Melanocyte of skin (primary cell): Measurements from ENCODE around the genes ARHGEF3 and ARF4.

DNA sequence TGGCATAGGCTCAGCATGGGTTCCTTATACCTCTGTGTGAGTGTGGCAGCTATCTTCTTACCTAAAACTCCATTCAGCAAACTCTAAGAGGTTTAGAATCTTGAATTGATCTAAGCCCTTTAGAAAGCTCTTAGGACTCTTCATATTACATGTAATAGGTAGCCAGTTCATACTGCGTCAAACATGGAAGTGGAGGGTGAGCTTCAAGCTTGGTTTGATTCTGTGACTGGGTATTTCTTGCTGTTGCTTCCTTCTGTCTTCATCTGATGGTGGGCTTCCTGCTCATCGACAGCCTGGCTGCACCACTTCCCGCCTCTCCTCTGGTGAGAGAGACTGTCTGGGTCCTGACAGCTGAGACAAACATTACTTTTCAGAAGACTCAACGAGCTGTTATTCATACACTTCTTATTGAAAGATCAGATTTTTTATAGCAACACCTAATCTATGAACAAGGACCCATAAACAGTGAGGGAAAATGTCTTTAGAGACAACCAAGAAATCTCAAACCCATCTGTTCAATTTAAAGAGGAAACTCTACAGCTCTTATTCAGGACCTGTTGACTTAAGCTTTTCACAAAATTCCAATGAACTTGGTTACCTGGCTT lies 19.4 kb upstream of the TKT start:
- CAGE, long polyA plus RNA, 2 experiments: no peak in any of the 2 experiments

- CAGE, long polyA plus RNA, 2 experiments: no peak in any of the 2 experiments
Measured at GRCh38 chr3:53633237-53633806, 138.9 kb downstream of the CACNA1D start.

GRCh38 chr3:53665793-53666851 lies 171.7 kb downstream of the CACNA1D start:
- CAGE, long polyA plus RNA, 2 experiments: no peak in any of the 2 experiments

GRCh38 chr3:54017076-54017275 lies 105.4 kb upstream of the CACNA2D3 start:
- CAGE, long polyA plus RNA, 2 experiments: no peak in any of the 2 experiments

- CAGE, long polyA plus RNA, 2 experiments: no peak in any of the 2 experiments
Measured at GRCh38 chr3:55468154-55469238, 18.6 kb downstream of the WNT5A start.

GRCh38 chr3:55620368-55620997 lies 133.4 kb upstream of the WNT5A start:
- CAGE, long polyA plus RNA, 2 experiments: no peak in any of the 2 experiments

GRCh38 chr3:56365797-56366219 lies 102.5 kb downstream of the ERC2 start:
- CAGE, long polyA plus RNA, 2 experiments: no peak in any of the 2 experiments

GRCh38 chr3:56557334-56558420 lies 702 bp downstream of the CCDC66 start:
- CAGE, long polyA plus RNA, 2 experiments: no peak in any of the 2 experiments

DNA sequence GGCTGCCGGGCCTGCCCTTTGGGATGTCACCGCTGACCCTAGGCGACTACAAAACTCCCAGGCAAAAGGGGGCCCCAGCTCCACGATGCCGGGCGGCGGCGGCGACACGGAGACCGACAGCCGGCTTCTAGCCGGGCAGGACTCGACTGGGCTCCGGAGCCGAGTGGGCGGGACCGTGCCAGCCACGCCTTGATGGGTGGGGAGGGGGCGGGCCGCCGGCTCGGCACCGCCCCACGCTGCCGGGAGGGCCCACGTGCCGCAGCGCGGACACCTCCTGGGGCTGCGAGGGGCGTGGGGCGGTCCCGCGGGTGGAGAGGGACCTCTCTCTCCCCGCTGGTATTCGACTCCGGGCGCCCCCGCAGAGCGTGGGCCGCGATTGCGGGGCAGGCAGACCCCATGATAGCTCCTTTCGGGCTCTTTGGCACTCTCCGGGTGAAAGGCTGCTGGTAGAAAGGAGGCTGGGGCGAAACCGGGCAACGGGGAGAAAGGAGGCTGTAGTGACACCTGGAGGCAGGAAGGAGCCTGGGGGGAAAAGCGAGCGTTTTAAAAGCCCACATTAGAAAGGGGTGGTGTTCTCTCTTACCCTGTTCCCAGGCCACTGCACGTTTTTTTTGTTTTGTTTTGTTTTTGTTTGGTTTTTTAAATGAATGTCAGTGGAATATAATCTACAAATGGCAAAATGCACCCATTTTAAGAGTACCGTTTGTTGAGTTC lies at the start of gene ARHGEF3:
ARHGEF3 (minus strand) TSS at position 148 of the 714 bp plus-strand sequence.
- CAGE, long polyA plus RNA, 2 experiments: no peak in any of the 2 experiments

GRCh38 chr3:57061886-57062698 lies 1.6 kb downstream of the SPATA12 start:
- CAGE, long polyA plus RNA, 2 experiments: no peak in any of the 2 experiments

- CAGE, long polyA plus RNA, 2 experiments: no peak in any of the 2 experiments
Measured at GRCh38 chr3:57079148-57079628, 18.7 kb downstream of the SPATA12 start.

DNA sequence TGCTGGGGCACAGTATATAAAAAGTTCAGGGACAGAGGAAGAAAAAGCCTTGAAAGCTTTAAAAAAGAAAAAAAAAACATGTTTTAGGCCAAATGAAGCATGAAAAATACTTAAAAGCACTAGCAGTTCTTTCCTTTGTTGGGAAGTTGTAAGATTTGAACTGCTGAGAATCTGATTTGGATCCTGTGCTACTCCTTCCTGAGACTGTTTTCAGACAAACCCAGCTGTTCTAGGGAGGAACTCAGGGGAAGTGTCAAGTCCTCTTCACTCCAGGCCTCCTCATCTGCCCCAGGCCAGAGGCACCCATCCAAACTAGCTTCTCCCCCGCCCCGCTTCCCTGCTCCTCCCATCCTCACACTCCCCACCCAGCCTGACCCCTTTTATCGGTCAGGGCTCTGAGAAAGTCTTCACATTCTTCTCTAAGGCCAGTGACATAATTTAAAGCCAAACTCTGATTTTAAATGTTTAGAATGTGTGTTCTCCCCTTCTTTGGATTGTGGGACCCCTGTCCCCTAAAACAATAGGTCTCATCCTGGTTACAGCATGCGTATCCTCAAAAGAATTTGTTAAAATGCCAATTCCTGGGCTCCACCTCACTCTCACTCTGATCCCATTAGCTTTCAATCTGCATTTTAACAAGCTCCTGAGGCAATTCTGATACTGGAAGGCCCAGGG lies 4.8 kb downstream of the IL17RD start:
- CAGE, long polyA plus RNA, 2 experiments: no peak in any of the 2 experiments

DNA sequence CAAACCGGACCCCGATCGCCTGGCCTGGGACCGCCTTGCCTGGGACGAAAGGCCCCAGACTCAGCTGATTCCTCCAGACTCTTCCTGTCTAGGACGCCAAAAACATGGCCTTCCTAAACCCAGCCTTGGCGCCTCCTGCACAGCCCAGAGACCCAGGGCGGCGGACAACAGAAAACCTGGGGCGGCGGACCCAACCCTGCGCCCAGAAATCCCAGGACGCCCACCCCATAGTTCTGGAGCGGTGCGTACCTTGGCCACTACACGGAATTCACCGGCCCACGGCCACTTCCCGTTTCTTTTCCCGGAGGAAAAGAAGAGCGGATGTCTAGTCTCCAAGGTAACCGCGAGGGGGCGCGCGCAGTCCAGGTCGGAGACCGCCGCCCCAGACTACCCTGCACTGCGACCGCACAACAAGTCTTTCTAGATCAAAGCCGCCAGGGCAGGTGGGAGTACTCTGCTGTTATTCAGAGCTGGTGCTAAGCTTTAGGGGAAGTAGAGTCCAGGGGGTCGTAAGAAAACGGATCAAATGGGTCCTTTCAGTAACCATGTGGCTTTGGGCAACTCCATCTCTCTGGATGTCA lies 4.9 kb upstream of the IL17RD start:
- CAGE, long polyA plus RNA, 2 experiments: no peak in any of the 2 experiments

DNA sequence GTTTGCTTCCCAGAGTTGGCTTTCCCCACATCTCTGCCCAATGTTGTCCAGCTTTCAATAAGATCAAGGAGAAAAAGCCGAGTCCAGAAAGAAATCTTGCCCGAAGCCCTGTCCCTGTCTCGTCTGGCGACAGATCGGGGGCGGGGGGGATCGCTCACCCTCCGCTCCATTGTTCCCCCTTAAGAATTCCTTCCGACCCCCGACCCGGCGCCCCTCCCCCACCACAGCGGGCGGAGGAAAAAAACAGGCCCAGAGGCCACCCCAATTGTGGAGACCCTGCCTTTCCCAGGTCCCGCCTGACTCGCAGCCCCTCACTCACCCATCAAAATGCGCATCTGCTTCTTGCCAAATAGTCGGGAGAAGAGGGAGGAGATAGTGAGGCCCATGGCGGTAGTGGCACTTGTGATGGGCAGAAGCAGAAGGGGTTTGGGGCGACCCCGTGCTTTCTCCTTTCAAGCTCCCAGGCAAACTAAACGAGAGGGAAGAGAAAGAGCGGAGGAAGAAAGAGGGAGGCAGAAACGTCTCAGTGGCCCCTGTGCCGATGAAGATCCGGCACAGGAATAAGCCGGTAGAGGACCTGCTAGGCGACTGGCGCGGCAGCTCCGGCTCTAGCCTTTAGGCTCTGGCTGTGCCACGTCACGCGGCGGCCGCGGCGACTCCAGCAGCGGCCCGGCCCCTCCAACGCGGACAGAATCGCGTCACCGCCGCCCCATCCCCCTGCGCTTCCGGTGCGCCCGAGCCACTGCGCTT lies at the start of gene ARF4:
ARF4 (minus strand) TSS at position 590 of the 750 bp plus-strand sequence.
- CAGE, long polyA plus RNA, 2 experiments: start-site peak on the minus strand in 2 of 2 experiments, centred at positions 624 to 625 of the sequence, 395 to 752 reads per replicate

GRCh38 chr3:57809511-57809905 lies 53.4 kb downstream of the SLMAP start:
- CAGE, long polyA plus RNA, 2 experiments: no peak in any of the 2 experiments

- CAGE, long polyA plus RNA, 2 experiments: no peak in any of the 2 experiments
Measured at GRCh38 chr3:57859084-57859433, 103.0 kb downstream of the SLMAP start.

DNA sequence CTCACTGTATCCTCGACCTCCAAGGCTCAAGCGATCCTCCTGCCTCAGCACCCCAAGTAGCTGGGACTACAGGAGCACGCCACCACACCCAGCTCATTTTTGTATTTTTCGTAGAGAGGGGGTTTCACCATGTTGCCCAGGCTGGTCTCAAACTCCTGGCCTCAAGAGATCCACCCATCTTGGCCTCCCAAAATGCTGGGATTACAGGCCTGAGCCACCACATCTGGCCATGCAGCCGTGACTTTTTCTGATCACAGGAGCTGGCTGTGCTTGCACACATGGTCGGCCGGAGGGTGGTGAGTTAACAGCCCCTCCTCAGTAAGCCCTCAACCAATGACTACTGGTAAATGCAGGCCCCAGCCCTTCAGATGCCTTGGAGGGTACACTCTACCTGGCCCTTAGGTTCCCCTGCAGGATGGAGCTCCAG lies 25.0 kb upstream of the FLNB start:
- CAGE, long polyA plus RNA, 2 experiments: no peak in any of the 2 experiments

- CAGE, long polyA plus RNA, 2 experiments: no peak in any of the 2 experiments
Measured at GRCh38 chr3:57983762-57984323, 24.4 kb upstream of the FLNB start.

GRCh38 chr3:58035792-58036467 lies 27.7 kb downstream of the FLNB start:
- CAGE, long polyA plus RNA, 2 experiments: no peak in any of the 2 experiments

- CAGE, long polyA plus RNA, 2 experiments: no peak in any of the 2 experiments
Measured at GRCh38 chr3:58040057-58040599, 31.9 kb downstream of the FLNB start.